SJSA1 (cell line): ENCODE data around the genes NRP1 and PARD3.

- RAMPAGE, long total RNA = no peak
These were observed 47.5 kb upstream of the ITGB1 start for GRCh38 chr10:33005079-33006292.

DNA sequence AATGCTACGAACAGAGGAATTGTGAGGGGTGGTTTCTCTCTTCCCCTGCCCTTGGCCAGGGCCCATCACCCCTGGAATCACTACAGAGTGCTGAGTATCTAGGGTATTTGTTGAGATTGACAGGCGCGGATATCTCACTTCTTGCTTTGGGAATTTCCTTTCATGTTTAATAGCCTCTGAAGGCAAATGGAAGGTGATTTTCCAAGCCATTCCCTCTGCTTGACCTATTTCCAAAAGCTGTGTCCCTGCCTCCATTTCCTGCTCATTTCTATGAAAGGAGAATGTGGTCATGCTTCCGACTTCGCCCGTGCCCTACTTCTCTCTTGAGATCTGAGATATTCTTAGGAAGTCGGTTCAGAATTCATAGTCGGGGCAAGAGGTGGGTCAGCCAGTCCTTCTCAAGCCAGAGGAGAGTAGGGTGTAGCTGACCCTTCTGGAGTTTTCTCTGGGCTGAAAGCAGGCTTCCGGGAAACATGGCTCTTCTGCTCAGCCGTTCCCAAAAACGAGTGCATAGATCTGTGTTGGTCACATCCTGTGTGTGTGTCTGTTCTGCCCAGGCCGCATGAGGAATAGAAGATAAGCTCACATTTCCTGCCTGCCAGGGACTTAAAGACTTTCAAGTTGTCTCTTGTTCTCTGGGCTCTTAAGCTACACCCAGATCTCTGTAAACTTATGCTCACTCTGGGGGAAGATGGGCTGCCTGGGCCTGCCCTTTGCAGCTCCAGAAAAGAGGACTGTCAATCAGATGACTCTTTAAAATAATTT is 168.0 kb upstream of the ITGB1 start:
- RAMPAGE, long total RNA = no peak

- RAMPAGE, long total RNA = no peak
These were observed 178.8 kb upstream of the ITGB1 start for GRCh38 chr10:33136877-33137171.

DNA sequence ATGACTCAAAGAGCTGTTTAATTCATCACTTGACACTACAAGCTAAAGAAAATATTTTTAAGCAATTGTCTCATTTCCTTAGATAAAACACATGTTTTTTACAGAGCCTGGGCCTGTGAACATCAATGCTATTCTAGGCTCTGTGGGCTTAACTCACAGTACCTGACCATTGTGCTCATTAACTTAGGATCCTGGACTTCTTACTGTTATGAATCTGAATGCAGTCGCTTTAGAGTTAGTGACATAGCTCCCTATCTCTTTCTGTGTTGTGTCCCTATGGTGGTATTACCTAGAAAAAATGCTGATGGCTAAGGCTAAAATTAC is 100.7 kb downstream of the NRP1 start:
- RAMPAGE, long total RNA = no peak

GRCh38 chr10:33334059-33334711 is at the start of gene NRP1:
NRP1 (minus strand) TSS chr10:33334667.
- RAMPAGE, long total RNA = no peak

DNA sequence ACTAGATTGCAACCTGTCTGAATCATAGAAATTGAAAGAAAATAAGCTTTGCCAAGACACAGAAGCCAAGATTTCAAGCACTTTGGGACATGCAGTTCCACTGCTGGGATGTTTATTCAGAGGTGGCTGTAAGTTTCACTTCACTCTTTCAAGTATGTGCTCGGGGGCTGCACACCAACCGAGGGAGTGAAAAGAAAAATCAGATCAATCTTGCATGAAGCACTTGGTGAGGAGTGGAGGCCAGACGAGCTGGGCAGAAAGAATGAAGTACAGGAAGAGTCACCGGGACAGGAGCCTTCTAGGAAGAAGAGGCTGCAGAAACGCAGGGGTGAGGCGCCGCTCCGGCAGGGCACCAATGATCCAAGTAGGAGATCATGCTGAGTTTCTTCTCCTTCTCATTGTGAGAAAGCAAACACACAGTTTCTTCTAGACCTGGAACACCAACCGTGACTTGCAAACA is 276.6 kb downstream of the PARD3 start:
- RAMPAGE, long total RNA = no peak

- RAMPAGE, long total RNA = no peak
These were observed 172.5 kb downstream of the PARD3 start for GRCh38 chr10:34642362-34643150.

DNA sequence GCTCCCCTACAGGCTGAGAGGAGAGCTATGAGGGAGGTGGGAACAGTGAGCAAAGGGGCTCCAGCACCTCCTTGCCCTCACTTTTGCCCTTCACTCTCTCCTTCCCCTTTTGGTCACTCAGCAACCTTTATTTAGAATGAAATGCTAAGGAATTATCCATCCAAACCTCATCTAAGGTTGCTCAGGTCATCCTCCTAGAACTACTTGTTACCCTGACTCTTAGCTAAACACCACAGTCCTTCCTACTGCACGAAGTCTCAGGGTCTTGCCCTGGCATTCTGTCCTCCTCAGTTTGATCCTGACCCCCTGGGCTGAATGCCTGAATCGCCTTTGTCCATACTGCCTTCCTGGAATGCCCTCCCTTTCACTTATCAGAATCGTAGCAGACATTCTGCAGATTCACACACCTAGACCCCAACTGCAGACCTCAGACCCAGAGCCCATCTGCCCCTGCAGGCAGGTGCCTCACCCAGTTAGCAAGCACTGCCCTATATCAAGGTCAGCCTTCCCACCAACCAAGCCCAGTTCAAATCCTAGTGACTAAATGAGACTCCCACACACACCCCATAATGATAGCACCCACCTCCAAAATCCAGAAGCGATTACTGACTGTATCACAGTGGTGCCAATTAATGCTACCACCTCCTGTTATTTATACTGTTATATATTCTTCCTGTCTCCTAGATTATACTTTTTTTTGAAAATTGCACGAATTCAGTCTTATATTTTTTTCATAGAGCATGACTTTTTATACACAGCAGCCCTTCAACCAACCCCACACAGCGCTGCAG is 3.9 kb downstream of the PARD3 start:
- RAMPAGE, long total RNA = no peak

DNA sequence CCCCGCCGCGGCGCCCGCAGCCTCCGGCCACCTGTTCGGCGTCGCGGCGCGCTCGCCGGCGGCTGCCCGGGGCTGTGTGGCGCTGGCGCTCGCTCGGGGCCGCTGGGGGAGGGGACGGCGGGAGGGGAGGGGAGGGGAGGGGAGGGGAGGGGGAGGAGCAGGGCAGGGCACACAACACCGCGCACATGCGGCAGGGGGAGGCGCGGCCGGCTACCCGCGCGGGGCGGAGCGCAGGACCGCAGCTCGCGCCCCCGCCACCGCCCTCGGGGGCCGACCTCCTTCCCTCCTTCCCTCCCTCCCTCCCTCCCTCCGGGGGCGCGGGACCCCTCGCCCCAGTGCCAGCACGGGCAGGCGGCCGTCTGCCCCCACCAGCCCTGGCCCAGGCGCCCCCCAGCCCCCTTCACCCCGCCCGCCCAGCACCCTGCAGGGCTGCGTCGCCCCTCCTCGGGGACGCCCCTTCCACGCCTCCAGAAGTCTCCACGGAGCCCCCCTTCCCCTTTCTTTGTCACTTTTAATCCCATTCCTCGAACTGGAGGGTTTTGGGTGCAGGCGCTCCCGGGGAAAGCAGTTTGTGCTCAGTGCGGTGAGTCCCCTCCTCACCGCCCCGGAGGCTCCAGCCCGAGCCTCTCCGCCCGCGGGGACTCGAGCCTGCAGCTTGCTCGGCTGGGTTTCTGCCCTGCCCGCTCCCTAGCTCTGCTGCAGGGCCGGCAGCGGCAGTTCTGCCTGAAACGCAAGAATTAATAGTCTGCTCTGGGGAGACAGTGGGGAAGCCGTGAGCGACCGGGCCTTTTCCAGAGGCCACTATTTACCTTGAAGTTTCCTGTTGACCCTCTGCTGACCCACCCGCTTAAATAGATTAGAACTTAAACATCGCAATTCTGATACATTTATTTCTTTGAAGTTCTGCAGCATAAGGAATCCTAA is at the start of gene PARD3:
Gene PARD3, minus strand, starts transcription at position 78 of the 924 bp plus-strand sequence.
- RAMPAGE, long total RNA = no peak

- RAMPAGE, long total RNA = no peak
These were observed 116.4 kb downstream of the CUL2 start for GRCh38 chr10:34973562-34974268.

GRCh38 chr10:35141270-35142132 is 14.9 kb downstream of the CREM start:
- RAMPAGE, long total RNA = no peak

DNA sequence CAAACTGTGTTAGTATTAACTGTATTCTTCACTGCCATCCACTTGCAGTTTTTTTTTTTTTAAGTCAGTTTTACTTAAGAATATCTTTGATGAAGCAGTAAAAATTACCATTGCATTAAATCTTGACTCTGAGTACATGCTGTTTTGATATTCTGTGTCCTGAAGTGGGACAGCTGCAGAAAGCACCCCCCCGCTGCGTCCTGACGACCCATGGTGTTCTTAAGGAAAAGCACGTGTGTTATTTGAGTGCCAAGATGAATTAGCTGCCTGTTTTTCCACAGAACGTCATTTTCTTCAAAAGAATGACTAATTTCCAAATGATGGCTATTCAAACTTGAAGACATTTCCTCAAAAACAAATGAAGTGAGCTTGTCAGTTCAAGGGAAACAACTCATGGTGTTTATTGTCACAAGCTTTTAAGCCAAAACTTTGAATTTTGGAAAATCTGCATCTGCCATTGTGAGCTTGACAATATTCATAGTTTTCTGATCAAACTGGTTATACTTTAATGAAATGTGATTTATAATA is 45.9 kb downstream of the CREM start:
- RAMPAGE, long total RNA = no peak

DNA sequence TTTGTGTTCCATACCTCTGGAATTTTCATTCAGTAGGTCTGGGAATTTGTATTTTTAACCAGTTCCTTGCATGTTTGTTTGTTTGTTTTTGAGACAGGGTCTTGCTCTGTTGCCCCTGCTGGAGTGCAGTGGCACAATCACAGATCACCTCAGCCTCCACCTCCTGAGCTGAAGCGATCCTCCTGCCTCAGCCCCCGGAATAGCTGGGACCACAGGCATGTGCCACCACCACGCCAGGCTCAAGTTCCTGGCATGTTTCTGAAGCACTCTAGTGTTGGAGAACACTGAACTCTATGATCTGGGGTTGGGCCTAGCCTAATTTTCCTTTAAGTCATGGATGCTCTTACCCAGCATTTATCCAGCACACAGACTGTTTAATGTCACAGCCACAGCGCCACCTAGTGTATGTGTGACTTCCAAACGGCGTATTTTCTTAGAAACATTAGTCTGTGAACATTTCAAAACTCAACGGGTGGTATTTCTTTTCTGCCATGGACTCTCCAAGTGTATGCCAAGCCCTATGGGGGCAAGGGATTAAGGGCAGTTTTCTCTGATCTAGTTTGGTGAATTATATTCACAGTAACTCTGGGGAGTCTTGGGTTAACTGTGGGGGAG is 91.7 kb downstream of the CREM start:
- RAMPAGE, long total RNA = no peak

GRCh38 chr10:35300266-35300749 is 36.0 kb upstream of the CCNY start:
- RAMPAGE, long total RNA = no peak

DNA sequence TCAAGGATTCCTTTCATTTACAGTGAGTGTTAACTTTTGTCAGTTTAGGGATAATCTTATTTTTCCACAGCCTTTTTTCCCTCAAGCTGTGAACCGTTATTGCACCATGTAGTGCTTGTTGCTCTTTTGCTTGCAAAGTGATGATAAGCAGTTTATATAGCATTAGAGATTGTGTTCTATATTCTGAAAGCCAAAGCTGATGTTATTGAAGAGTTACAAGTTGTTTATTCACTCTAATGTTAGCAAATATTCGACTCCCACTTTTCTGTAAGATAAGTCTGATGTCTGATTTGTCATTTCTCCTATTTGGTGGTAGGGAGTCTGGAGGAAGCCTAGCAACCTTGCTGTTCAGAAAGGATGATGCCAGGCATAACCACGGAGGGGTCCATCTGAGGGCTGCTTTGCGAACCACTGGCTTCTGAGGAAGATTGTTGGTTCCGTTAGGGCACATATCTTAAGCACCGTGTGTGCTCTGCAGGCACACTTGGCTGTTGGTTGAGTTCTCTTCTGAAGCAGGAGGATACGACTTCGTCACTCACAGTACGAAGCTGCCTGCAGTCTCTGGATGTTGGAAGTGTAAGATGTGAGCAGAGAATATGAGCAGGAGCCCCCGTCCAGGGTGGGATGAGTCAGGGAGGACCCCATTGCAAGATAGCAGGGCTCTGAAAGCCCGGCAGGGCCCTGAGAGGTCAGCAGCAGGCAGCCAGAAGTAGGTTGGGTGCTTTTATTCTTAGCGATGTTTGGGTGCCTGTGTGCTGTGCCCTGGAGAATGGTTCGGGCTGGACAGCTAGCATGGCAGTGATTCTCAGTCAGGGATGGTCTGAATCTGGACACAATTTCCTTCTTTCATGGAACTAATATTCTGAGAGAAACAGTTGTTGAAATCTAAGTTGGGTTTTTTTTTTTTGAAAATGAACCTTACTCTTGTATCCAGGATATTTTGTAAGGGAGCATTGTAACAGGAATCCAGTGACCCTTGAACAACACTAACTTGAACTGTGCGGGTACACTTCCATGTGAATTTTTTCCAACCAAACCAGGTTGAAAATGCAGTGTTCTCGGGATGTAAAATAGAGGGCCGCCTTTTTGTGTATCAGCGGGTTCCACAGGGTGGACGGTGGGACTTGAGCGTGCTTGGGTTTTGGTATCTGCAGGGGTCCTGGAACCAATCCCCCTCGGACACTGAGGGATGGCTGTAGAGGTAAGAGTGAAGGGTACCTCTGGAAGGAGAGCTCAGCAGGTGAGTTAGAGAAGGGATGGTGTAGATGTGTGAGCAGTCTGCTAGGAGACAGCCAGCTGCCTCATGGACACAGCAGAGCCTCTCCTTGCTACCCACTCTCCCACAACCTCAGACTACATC is 12.2 kb downstream of the CCNY start:
- RAMPAGE, long total RNA = no peak

- RAMPAGE, long total RNA = no peak
These were observed 36.1 kb downstream of the CCNY start for GRCh38 chr10:35372255-35372948.

DNA sequence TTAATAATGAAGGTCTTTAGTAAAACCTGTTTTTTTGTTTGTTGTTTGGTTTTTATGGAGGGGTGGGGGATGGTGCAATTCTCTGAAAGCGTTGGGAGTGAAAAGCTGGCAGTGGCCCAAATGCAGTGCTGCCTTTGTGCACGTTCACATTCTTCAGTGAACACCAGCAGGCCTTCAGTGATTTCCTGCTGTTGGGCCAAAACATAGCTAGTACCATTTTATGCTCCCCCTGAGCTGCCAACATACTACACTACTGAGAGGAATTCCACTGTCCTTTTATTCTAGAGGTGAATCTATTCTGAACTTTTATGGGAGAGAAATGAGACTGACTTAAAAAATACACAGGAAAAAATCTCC is 50.5 kb downstream of the CCNY start:
- RAMPAGE, long total RNA = no peak

- RAMPAGE, long total RNA = no peak
These were observed 105.8 kb downstream of the CCNY start for GRCh38 chr10:35441678-35442847.

DNA sequence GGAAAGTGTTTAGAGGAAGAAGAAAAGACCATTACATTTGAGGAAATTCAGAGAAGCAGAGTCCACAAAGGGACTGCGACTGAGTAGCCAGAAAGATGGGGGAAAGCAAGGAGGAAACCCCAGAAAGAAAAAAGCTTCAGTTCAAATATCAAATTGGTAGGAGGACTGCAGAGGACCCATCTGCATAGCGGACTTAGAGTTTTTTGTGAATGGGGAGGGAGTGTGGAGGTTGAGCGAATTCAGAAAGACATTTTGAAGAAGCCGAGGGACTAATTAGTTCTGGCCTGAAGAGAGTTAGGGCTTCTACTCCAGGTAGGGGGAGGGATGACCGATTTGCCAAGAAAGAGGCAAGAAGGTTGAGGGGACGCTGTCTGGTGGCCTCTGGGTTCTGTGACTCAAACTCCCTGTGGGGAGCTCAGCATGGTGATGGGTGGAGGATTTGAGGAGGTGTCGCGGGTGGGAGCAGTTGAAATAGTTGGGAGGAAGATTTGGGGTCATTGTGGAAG is 92.7 kb upstream of the GJD4 start:
- RAMPAGE, long total RNA = no peak

GRCh38 chr10:35569074-35569681 is 36.0 kb upstream of the GJD4 start:
- RAMPAGE, long total RNA = no peak